ENCODE data around the genes SPAG8, HRCT1 and GNE.

DNA sequence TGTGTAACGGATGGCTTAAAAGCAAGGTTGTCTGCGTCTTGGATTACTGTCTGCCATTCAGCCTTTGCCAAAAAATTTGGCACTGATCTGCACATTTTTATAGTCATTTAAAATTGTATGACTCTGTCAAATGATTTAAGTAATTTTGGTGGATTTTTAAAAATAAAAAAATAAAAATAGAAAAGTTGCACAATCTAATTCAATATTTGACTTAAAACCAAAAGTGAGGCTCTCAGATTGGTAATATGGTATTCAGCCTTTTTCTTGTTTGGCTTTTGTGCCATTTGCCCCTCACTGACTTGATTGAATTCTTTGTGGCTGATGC, 3.6 kb upstream of the MSMP start:
- PRO-cap: no peak
- RAMPAGE, long total RNA: no peak

DNA sequence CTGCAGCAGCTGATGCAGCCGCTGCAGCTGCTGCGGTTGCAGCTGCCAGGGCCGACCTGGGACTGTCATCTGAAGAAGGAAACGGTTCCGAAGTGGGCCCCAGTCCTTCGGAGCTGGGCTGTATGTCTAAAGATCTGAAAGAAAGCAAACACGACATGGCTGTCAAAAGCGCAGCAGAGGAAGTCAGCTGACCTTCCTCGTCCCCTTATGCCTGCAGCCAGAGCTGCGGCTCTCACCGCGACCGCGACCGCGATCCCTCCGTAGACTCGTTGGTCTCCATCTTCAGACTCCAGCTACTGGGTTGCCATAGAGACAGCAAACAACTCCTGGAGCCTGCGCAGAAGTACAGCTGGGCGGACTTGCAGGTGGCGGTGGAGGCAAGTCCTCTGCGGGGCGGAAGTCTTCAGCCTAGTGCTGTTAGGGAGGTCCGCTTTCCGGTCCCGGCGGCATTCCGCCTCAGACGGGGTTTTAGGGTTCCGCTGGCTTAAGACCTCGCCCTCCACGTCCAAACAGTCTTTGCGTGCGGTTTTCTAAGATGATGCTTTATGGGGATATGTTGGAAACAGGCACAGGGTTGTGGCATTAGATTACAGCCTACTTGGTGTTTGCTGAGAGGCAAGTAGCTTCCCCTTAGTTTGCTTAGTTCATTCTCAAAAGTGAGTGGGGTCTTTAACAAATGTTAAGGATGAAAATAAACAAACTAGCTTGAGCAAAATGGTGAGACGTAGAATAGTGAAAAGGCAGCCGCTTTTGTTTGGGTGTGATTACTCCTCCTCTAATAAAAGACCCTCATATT, at the start of gene SPAG8:
SPAG8 (minus strand) TSS at position 395 of the 796 bp plus-strand sequence.
- PRO-cap: bidirectional peak, plus-strand start at position 406 of the sequence, minus-strand start at position 295 of the sequence
- RAMPAGE, long total RNA: start-site peak on the minus strand centred at position 340 of the sequence, 113 bp wide, 29 reads

DNA sequence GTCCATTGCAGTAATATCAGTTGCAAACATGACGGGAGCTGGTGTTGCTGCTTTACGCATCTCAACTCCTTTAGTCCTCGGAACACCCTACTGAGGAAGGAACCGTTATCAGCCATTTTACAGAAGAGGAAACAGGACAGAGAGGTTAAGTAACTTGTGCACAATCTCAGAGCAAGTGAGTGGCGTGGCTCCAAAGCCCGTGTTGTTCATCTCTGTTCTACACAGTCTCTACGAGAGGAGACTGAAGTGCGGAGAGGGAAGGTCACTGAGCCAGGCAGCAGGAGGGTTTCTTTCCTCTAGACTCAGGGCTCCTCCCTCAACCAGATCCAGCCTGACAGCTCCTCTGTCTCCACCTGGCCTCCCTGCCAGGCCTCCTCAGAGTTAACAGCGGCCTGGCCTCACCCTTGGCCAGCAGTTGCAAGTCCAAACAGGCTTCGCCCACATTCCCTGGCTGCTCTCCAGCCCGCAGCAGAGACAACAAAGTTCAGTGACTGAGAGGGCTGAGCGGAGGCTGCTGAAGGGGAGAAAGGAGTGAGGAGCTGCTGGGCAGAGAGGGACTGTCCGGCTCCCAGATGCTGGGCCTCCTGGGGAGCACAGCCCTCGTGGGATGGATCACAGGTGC, at the start of gene HRCT1:
HRCT1 (plus strand) TSS at position 487 of the 622 bp plus-strand sequence.
- PRO-cap: bidirectional peak, plus-strand start at position 507 of the sequence, minus-strand start at position 207 of the sequence
- RAMPAGE, long total RNA: start-site peak on the plus strand centred at position 503 of the sequence, 35 bp wide, 46 reads

GRCh38 chr9:35919108-35919887, 10.0 kb downstream of the SPAAR start:
- PRO-cap: no peak
- RAMPAGE, long total RNA: no peak

DNA sequence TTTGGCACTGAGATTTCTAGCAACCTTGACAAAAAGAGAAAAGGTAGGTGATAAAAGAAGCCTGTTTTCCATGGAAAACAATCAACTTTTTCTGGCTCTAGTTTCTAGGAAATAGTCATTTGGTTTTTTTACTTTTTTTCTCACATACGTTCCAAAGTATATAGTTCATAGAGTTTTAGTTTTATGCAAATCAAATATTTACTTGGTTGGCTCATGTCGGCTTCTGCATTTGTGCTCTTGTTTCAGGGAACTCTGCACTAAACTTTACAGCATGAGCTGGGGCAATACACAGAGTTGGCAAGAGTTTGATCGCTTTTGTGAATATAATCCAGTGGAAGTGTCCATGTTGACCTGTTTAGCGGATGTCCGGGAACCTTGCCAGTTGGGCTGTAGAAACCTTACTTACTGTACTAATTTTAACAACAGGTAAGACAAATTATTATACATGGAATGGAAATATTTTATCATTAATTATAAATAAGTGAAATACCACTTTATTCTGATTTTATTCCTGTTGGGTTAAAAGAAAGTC, 45.5 kb upstream of the GLIPR2 start:
- PRO-cap: no peak
- RAMPAGE, long total RNA: start-site peak on the plus strand centred at position 351 of the sequence, 50 bp wide, 22 reads

- PRO-cap: bidirectional peak, plus-strand start at chr9:36153385, minus-strand start at chr9:36153235
- RAMPAGE, long total RNA: no peak
Measured at GRCh38 chr9:36153149-36153502, 16.1 kb upstream of the CCIN start.

DNA sequence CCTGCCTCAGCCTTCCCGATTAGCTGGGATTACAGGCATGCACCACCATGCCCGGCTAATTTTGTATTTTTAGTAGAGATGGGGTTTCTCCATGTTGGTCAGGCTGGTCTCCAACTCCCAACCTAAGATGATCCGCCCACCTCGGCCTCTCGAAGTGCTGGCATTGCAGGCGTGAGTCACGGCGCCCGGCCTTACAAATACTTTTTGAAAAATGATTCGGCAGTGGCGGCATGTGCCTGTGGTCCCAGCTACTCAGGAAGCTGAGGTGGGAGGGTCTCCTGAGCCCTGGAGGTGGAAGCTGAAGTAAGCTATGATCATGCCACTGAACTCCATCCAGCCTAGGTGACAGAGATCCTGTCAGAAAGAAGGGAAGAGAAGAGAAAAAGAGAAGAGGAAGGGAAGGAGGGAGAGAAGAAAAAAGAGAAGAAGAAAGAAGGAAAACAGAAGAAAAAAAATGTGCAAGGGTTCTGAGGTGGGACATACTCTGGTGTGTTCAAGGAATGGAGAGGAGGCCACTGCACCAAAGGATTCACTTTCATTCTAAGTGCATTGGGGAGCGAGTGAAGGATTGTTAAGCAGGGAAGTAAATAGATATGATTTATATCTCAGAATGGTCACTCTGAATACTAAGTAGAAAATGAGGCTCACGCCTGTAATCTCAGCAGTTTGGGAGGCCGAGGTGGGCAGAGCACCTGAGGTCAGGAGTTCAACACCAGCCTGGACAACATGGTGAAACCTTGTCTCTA, 8.9 kb upstream of the CCIN start:
- PRO-cap: no peak
- RAMPAGE, long total RNA: no peak

GRCh38 chr9:36162483-36162868, 6.7 kb upstream of the CCIN start:
- PRO-cap: no peak
- RAMPAGE, long total RNA: no peak

- PRO-cap: bidirectional peak, plus-strand start at chr9:36258610, minus-strand start at chr9:36258448
- RAMPAGE, long total RNA: start-site peak on the minus strand at chr9:36258406-36258456, 246 reads
Measured at GRCh38 chr9:36258273-36259315, at the start of gene GNE. Gene GNE (minus strand): TSS chr9:36258448.

DNA sequence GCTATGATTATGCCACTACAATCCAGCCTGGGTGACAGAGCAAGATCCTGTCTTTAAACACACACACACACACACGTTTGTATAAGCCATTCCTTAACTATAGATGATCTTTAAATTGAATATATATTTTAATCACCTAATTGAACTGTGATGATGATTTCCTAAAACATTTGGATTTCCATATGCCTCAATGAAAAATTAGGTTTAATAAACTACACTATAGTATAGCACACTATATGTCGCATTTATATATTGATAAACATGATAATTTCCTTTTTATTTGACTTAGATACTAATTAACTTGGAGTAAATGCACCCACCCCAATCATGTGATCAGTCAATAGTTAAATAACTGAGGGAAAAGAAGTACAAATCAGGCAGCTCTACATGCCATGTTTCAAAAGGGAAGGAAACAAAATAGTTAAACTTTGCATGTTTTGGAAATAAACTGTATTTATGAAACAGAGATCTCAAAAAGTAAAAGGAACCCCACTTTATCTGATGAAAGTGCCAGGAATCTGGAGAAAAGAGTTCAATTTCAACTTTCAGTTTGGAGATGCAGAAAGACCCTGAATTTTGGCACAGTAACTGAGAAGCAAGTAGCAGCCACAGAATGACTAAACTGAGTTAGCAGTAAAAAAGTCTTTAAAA, 18.0 kb upstream of the GNE start:
- PRO-cap: no peak
- RAMPAGE, long total RNA: no peak

- PRO-cap: no peak
- RAMPAGE, long total RNA: start-site peak on the minus strand at chr9:36402447-36402921, 14 reads
Measured at GRCh38 chr9:36402321-36403021, 2.4 kb upstream of the RNF38 start.

GRCh38 chr9:36492762-36493446, 79.8 kb upstream of the MELK start:
- PRO-cap: no peak
- RAMPAGE, long total RNA: no peak

DNA sequence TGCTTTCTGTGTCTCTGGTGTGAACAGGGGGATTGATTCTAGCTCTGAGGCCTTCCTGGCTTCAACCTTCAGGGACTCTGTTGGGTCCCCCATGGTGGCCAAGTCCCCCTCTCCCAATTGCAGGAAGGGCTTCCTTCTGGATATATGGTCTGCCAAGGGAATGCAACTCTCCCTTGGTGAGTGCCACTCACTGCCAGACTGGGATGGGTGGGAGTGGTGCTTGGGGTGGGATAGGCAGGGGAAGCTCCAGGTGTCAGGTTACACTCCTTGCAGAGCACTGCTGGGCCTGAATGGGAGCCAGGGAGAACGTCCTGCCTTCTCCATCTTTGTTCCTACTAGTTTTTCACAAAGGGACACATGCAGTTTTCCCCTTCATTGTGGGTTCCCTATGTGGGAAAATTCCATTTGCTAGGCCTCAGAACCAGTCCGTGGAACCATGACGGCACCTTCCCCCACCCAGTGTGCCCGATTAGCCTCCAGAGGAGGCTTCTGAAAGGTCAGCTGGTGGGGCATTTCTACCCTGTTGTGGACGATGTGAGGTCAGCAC, 153.3 kb downstream of the MELK start:
- PRO-cap: no peak
- RAMPAGE, long total RNA: no peak

GRCh38 chr9:36985927-36986568, 48.0 kb downstream of the PAX5 start:
- PRO-cap: no peak
- RAMPAGE, long total RNA: no peak

GRCh38 chr9:36995853-36996598, 38.0 kb downstream of the PAX5 start:
- PRO-cap: no peak
- RAMPAGE, long total RNA: no peak

- PRO-cap: no peak
- RAMPAGE, long total RNA: no peak
Measured at GRCh38 chr9:37004384-37004885, 29.6 kb downstream of the PAX5 start.

DNA sequence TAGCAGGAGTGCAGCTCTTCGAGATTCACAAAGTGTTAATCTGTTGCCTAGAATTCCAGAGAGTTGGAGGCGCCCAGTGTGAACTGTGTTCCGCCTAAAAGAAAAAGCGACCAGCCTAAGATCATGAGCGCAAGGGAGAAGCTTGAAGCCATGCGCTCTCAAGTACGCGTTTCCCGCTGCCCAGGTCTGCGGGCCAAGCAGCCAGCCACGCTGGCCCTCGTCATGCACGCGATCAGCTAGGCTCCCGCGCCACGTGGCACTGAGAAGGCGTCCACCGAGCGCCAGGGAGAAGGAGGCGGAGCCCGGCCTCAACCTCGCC, 514 bp upstream of the ZCCHC7 start:
- PRO-cap: bidirectional peak, plus-strand start outside the sequence, minus-strand start at position 261 of the sequence
- RAMPAGE, long total RNA: no peak

DNA sequence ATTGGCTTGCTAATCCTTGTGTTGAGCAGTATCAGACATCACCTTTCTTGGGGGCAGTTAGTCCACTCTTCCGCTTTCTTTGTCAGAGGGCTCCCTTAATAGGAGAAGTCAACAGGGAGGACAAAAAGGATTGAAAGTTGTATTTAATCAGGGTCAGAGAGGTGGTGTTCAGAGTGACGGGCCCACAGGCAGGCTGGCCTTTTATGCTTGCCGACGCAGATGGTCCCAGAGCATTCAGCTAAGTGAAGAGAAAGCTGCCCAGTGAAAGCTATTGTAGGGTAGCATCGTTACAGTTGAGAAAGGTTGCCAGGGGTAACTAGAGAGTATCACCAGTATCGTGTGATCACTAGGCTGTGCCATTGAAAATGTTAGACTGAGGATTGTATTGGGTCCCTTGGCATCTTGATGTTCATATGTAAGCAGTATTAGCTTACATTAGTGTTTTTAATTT, 131.1 kb downstream of the ZCCHC7 start:
- PRO-cap: no peak
- RAMPAGE, long total RNA: no peak

GRCh38 chr9:37341197-37342309, 80.9 kb upstream of the GRHPR start:
- PRO-cap: no peak
- RAMPAGE, long total RNA: start-site peak on the plus strand at chr9:37341395-37341539, 10 reads; start-site peak on the plus strand at chr9:37341773-37341848, 7 reads

GRCh38 chr9:37471850-37472846, 6.9 kb upstream of the ZBTB5 start:
- PRO-cap: no peak
- RAMPAGE, long total RNA: no peak

Data from vagina (tissue), 1 donor.